ENCODE results near the genes PKLR, ASH1L and ARHGEF2.

GRCh38 chr1:155301262-155301722, at the start of gene PKLR:
TSS of gene PKLR (minus strand) at chr1:155301438.
- PRO-cap = no peak

GRCh38 chr1:155335562-155336078, 14.9 kb downstream of the RUSC1 start:
- PRO-cap = no peak

DNA sequence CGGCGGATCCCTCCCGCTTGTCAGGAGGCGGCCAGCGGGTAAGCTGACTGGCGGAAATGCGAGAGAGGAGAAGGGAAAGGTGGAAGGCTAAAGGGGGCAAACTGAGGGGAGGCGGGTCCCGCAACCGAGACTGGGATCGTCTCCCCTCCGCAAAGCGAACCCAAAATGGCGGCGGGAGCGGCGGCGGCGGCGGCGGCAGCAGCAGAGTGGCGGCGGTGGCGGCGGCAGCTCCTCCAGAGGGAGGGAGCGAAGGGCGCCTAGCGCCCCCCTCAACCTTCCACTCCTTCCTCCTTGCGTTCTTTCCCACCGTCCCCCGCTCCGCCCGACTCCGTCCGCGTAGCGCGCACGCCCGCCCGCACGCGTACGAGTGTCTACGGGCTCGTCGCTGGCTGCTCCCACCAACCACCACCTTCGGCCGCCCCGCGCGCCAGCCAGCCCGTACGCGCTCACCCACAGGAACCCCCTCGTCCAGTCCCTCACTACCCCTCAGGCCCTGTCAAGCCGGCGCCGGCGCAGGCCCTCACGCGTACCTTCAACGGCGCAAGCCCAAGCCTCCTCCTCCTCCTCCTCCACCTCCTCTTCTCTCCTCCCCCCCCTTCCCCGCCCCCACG, at the start of gene ASH1L:
Gene ASH1L (minus strand): TSS at position 555 of the 611 bp plus-strand sequence.
- PRO-cap = unidirectional peak, plus-strand start at position 163 of the sequence; bidirectional peak, plus-strand start outside the sequence, minus-strand start at position 571 of the sequence

- PRO-cap = no peak
Measured at GRCh38 chr1:155598624-155599352, 11.2 kb upstream of the MSTO1 start.

GRCh38 chr1:155689227-155689580, 313 bp downstream of the DAP3 start:
- PRO-cap = no peak

GRCh38 chr1:155765246-155765779, 76.4 kb downstream of the DAP3 start:
- PRO-cap = no peak

DNA sequence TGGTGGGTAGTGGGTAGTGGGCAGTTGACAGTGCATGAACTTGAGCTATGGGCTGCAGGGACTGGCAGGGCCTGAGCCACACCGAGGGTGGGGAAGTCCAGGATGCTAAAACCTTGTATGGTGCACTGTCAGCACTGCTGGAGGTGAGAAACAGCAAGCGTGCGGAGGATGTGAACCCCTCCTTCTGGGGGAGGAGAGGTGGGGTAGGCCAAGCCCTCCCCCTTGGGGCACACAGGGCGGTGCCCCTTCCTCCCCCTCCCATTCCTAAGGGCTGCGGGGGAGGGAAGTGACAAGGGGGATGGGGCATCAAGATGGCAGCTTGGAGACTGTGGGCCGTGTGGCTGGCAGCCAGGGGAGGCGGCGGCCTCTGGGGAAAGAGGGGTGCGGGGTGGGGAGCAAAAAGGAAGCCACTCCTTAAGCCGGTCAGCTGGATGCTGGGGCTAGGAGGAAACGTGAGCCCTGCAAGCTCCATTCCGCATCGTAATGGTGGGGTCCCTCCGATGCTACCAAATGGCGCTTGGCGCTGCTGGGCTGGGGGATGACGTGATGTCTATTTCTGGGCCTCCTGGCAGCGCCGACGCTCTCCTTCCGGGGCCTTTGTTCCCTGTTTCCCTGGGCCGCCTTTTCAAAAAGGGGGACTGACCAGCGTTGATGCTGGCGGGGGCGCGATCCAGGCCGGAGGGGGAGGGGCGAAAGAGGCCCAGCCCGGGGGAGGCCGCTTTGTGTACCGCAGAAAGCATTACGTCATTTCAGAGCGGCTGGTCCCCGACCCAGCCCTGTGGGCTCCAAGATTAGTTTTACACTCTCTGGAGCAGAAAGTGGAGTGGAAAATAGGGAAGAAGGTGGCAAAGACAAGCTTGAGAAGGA, 797 bp downstream of the SYT11 start:
- PRO-cap = bidirectional peak, plus-strand start at position 752 of the sequence, minus-strand start at position 512 of the sequence

GRCh38 chr1:155895360-155895714, 15.8 kb downstream of the RIT1 start:
- PRO-cap = no peak

DNA sequence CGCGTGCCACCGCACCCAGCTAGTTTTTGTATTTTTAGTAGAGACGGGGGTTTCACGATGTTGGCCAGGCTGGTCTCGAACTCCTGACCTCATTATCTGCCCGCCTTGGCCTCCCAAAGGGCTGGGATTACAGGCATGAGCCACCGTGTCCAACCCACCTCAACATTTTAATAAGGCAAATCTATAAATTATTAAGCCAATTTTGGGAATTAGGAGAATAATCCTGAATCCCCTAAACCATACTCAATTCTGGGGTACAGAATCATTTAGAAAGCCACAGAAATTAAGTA, 11.1 kb upstream of the RIT1 start:
- PRO-cap = no peak

- PRO-cap = bidirectional peak, plus-strand start at chr1:155978269, minus-strand start at chr1:155978175; bidirectional peak, plus-strand start at chr1:155978633, minus-strand start at chr1:155978577
Measured at GRCh38 chr1:155978019-155978982, at the start of gene ARHGEF2. TSS of gene ARHGEF2 (minus strand) at chr1:155978547.

GRCh38 chr1:156001580-156001942, 19.2 kb downstream of the SSR2 start:
- PRO-cap = no peak

- PRO-cap = no peak
Measured at GRCh38 chr1:156003333-156003924, 17.3 kb downstream of the SSR2 start.

- PRO-cap = no peak
Measured at GRCh38 chr1:156036350-156036761, 15.6 kb upstream of the SSR2 start.

DNA sequence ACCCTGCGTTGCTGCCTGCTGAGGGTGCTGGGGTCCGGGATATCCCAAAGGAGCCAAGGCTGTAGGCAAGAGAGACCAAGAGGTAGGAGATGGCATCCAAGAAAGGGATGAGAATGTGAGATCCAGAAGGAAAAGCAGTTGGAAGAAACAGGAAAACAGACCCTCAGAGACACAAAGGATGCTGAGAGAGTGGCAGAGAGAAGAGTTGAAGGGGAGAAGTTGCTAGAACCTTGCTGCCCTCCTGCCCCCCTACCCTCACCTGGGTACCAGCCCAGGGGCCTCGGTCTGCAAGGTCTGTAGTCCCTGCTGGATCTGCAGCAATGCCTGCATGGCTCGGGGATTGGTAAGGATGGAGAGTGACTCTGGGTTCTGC, 12.0 kb downstream of the UBQLN4 start:
- PRO-cap = no peak

DNA sequence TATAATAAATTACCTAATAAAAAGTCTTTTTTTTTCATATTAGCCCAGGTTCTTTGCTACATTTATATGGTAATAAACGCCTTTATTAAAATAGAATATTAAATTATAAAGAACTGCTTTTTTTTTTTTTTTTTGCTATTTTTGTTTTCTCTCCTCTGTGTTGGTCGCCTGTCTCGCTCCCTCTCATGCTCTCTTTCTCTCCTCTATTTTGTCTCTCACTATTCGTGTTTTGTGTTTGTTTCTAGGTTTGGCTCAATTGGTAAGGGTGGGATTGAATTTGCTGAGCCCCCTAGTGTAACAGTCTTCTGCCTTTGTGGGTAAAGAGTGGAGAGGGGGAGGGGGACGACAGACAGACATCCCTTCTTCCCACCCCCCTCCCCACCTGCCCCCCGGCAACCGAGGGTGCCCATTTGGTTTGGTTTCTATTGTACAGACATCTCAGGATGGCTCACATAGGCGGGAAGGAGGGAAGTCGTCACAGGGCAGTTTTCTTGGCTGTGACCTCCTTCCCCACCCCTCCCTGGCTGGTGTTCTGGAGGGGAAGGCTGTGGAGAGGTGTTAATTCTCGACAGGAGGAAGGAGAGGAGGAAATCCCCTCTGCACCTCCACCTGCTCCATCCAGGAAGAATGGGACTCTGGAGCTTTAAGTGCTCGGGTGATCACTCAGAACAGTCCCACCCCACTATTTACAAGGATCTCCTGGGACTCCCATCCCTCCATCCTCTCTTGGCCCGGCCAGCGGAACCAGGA, 7.8 kb downstream of the MEX3A start:
- PRO-cap = no peak

DNA sequence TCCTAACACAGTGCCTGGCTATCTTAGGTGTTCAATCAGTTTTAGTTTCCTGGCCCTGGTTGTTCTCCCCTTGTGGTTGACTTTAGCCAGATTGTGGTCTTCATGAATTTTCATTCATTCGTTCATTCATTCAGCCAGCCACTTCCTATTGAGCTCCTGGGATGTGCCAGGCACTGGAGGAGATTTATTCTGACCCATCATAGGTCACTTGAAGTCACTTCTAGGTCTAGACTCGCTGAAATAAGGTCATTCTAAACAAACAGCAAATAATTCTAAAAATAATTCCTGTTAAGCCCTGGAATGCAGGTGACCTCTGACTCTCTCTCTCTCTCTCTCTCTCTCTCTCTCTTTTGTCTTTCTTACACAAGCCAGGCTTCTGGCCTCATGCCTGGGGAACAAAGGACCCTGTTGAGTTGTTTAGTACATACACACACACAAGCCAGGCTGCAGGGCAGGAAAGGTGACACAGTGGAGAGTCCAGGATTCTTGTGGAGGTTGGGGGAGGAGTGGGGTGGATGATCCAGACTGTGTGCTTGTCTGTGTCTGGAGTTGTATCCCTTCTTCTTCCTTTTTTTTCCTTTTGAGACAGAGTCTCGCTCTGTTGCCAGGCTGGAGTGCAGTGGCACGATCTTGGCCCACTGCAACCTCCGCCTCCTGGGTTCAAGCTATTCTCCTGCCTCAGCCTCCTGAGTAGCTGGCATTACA, 4.0 kb upstream of the MEX3A start:
- PRO-cap = no peak

DNA sequence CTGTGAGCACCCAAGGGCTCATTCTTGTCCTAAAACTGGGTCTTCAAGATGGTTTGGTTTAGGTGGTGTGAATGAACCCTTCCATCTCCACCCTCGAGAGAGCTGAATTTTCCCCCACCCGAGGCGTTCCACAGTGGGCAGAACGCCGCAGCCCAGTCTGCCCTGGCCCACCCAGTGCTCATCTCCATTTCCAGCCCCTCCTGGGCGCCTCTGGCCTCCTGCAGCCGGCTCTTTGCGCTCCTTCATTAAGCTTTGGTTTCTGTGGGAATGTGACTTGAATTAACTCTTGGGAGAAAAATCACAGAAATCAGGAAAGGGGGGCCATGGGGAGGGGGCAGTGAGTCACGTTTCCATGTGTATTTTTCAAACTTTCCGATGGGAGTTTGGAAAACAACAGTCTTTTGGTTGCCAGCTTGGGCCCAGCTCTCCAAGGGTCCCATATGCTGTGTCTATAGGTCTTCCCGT, 12.0 kb upstream of the LMNA start:
- PRO-cap = no peak

DNA sequence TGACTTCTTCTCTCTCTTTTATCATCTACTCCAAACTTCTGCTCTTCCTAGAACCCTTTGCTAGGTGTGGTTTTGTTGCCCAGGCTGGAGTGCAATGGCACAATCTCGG, 1.9 kb downstream of the LMNA start:
- PRO-cap = no peak

GRCh38 chr1:156117679-156118145, 3.2 kb downstream of the LMNA start:
- PRO-cap = no peak

- PRO-cap = no peak
Measured at GRCh38 chr1:156133914-156134694, 19.3 kb upstream of the SEMA4A start.

All from pulmonary artery (tissue), 1 donor.